Endodermal cell (in vitro differentiated cells): ENCODE measurements around the gene PTCH1.

- PRO-cap = no peak
Observed at GRCh38 chr9:94994798-94995695, 268.5 kb downstream of the AOPEP start.

- PRO-cap = no peak
Observed at GRCh38 chr9:95010519-95011130, 284.1 kb downstream of the AOPEP start.

- PRO-cap = no peak
Observed at GRCh38 chr9:95036623-95037252, 280.8 kb downstream of the FANCC start.

GRCh38 chr9:95037921-95038261 is 279.6 kb downstream of the FANCC start:
- PRO-cap = no peak

DNA sequence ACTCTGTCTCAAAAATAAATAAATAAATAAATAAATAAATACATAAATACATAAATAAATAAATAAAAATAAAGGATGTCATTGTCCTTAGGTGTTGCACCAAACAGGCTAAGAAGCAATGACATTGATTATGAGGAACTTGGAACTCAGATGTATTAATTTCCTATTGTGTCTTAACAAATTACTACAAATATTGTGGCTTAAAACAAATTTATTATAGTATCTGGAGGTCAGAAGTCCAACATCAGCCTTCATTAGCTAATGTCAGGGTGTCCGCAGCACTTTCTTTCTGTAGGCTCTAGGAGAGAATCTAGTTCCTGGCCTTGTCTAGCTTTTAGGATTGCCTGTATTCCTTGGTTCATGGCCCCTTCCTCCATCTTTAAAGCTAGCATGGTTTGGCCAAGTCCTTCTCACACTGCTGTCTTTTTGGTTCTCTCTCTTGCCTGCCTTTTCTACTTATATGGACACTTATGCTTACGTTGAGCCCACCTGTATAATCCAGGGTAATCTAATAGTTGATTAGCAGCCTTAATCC is 275.1 kb downstream of the FANCC start:
- PRO-cap = no peak

DNA sequence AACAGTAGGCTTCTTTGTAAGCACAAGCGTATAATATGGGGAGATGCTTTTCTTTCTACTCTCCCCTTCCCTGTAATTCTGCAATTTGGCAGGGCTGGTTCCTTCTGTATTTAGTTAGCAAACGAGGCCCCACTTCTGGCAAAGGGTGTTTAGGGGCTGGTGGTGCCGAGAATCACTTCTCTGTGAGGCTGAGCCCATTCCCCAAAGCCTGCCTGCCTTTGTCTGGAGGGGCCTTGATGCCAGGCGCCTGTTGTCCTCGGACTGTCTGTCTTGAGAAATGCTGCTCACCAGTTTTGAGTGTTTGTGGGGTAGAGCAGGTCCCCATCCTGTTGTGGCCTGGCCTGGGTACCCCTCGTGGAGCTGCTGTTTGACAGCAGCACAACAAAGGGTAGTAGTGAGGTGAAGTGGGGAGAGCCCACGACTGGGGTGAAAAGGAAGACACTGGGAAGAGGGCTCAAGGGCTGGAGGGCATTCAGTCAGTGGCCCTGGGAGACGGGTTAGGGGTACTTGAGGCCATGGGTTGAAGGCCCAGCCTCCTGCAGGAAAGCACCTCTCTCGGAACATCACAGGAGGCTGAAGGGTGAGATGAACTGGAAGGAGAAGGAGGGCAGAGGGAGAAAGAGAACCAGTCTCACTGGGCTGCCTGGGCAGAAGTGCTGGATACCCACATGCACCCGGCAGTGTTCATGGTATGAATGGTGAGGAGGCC is 259.0 kb downstream of the FANCC start:
- PRO-cap = no peak

DNA sequence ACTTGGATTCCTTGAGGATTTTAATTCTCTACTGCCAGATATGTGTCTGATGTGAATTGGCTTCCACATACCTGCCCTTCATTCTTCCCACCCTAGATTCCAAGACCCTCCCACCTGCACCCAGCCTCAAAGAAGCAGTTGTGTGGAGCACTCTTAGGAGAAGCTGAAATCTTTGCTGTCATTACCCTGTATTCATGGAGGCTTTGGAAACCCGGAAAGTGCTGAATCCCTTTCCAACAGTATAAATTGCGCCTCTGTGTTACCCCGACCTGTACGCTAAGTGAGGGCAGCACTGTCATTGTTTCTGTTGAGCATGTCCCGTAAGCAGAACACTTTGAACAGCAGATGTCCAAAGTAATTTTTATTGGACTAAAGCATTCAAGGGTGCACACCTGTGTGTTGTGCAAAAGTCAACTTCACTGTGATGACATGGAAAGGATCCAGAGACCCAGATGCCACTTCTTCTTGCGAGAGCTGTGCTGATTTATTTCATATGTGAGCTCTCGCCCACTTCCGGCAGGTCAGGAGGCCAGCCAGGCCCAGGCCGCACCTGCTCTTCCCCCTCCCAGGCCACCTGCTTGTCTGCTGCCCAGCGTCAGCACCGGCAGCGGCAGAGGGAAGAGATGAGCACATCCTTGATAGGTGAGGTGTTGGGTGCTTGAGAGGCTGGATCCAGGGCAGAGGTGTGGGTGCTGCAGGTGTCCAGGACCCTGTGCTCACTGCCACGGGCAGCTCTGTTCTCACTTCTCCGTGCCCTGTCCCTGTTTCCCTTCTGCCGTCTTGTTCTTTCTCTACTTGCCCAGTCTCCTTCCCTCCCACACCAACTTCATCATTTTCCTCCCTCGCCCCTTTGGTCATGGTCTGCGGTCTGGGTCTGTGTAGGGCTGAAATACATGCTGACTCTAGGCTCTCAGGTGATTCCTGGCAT is 243.0 kb downstream of the FANCC start:
- PRO-cap = no peak

DNA sequence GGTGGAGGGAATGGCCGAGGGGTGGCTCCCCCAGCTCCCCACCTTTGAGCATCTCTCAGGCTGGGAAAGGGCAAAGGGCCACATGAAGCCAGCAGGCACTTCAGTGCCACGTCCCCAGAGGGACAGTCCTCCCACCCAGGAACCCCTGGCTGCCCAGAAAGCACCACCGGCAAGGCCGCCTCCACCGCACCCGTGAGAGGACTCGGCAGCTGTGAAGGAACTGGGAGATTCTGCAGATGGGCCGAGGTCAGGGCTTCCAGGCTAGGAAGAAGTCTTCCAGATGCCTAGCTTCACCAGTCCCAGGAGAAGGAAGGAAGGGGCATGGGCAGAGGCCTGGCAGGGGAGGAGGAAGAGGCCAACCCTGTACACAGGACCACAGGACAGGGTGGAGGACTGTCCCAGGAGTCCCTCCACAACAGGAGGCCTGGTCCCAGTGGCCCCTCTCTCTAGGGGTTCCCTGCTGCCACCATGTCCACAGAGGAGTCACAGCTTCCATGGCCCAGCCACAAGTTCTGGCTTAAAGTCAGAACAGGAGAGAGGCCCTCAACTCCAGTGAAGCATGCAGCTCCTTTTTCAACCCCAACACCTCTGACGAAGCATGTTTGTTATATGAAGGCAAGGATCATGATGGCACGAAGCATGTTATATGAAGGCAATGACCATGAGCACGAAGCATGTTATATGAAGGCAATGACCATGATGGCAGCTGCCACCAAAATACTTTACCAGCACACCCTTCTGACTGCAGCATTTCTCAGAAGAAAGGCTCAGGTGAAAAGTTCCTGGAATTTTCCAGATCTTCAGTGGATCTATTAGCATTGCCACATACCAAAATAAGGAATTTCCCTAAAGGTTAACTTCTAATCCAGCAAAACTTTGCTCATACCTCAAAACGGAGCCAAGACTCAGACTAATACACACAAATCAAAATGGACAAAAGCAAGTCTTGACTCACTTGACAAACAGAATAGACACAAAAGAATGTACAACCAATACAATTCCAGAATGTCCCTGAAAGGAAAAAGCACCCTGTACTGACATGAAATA is 217.6 kb downstream of the FANCC start:
- PRO-cap = no peak

GRCh38 chr9:95105354-95105992 is 212.0 kb downstream of the FANCC start:
- PRO-cap = no peak

GRCh38 chr9:95134177-95135016 is 183.1 kb downstream of the FANCC start:
- PRO-cap = no peak

DNA sequence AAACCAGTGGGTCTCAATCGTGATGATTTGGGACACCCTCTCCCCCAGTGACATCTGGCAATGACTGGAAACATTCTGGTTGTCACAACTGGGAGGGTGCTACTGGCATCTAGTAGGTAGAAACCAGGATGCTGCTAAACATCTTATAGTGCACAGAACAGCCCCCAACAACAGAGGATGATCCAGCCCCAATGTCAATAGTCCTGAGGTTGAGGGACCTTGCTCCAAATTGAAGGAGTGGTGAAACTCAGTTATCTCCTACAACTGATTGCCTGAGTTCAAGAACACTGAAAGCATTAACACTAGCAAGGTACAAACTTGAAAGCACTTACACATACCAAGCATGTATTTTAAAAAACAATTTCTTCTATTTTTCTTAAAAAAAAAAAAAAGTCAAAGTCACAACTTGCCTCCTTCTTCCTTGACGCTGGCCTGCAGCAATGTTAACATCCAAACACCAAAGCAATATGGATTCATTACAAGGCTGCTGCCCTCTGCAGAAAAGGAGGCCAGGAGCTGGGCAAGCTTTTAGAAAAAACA is 7.8 kb downstream of the PTCH1 start:
- PRO-cap = no peak

DNA sequence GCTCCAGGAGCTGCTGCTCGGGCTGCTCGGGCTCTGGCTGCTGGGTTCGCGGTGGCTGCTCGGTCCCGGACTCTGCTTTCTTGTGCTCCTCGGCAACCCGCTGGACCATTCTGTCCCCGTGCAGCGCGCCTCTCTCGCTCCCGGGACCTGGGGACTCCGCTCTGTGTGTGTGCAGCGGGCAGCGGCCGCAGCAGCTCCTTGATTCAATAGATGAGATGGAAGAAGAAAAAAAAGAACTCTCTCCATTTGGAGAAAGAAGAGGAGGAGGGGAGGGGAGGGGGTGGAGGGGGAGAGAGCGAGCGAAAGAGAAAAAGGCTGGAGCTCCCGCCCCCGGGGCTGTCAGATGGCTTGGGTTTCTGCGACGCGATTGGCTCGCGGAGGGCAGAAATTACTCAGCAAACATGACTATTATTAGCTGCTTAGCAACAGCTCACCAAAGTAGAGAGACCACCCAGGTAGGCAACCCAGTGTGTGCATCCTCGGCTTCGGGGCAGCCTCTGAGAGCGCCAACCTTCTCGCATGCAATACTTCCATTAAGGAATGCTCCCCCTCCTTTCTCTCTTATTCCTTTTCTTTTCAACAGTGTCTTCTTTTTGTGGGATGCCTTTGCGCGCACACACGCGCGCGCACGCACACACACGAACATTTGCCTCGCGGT is at the start of gene PTCH1:
TSS of gene PTCH1 (minus strand) at position 282 of the 658 bp plus-strand sequence.
- PRO-cap = bidirectional peak, plus-strand start at position 467 of the sequence, minus-strand start at position 171 of the sequence

- PRO-cap = no peak
Observed at GRCh38 chr9:95971979-95972978, 96.8 kb downstream of the ERCC6L2 start.

DNA sequence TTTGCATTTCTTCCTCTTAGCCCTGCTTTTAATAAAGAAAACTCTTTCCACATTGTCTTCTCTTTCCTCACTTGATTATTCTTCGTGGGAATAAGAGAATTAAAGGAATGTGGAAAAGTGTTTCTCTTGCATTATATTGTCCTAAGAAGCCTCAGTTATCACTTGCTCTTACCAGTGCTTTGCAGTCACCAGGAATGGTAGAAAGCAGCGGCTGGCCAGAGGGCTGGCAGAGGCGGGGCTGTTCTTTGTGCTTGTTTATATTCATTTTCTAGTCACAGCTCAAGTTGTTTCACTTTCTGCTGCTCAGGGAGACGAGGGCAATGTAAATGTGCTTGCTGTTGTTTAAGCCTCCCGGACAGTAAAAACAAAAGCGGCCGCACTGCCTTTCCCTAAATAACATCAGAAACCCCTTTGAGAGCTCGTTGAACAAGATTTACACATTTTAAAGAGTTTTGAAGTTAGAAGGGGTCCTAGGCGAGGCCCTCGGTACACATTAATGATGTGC is 164.7 kb downstream of the HSD17B3 start:
- PRO-cap = no peak

DNA sequence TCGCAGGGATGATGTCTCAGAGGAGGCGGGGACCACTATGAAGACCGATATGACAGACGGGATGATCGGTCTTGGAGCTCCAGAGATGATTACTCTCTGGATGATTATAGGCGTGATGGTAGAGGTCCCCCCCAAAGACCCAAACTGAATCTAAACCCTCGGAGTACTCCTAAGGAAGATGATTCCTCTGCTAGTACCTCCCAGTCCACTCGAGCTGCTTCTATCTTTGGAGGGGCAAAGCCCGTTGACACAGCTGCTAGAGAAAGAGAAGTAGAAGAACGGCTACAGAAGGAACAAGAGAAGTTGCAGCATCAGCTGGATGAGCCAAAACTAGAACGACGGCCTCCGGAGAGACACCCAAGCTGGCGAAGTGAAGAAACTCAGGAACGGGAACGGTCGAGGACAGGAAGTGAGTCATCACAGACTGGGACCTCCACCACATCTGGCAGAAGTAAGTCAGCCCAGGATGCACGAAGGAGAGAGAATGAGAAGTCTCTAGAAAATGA is 155.1 kb downstream of the HSD17B3 start:
- PRO-cap = no peak

DNA sequence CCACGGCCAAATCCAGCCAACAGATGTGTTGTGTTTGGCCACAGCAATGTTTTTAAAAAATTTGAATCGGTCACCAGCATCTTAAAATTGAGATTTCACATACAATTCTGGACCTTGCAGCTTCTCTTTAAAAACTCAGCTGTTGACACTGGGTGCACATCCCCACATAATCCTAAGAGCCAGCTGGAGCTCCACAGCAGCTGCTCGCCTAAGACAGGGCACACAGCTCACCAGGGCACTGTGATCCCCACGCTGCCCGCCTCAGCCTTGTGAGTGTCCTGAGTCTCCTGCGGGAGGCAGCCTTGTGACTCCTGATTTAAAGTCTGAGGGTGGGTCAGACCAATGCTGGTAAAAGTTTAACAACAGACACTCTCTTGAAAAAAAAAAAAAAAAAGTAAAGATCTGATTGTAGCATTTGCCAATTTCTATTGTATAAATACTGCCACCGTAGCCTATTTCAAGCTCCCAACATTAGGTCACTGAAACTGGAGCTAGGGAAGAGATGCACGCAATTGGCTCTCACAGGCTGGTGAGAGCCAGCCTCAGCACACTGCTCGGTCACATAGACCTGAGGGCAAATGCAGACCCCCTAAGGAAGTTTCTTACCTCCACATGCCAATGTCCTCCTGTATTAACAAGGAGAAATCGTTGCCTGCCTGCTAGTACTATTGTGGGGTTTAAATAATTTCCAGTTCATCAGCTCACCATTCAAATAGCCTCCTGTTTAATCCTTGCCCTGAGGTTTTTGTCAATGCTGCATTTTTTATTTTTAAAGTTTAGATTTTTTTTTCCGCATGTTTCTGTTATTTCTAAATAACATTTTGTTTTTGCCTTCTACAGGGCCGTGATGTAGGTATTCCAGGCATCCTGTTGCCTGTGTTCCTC is 124.7 kb downstream of the HSD17B3 start:
- PRO-cap = no peak

GRCh38 chr9:96246222-96246583 is 55.8 kb downstream of the HSD17B3 start:
- PRO-cap = no peak

DNA sequence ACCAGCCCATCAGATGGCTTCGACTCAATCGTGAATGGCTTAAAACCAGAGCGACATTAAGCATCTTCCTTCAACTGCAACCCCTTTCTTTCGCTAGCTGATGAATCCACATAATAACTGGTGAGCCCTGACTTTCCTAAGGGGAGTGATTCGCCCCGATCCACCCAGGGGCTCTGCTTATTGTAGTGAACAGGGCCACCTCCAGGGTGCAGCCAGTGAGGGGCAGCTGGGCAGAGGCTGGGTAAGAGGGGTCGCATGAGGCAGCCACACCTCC is 38.0 kb downstream of the SLC35D2 start:
- PRO-cap = no peak

DNA sequence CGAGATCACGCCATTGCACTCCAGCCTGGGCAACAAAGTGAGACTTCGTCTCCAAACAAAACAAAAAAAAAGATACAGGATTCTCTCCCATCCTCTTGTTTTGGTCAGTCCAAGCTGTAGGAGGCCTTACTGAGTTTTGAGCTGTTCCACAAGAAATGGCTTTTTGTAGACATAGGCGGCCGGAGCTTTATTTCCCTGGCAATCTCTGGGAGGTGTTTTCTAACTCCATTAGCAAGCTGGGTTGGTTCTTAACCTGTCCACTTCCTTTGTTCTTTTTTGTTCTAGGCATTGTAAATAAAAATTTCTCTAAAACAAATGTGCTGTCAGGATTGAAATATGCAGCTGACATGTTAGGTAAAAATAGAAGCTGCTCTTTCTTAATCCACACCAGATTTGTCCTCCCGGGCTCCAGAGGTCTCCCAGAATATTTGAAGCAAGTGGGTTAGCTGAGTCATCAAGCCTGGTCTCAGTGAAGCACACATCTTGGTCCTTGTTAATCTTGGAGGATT is 36.2 kb downstream of the HABP4 start:
- PRO-cap = no peak

DNA sequence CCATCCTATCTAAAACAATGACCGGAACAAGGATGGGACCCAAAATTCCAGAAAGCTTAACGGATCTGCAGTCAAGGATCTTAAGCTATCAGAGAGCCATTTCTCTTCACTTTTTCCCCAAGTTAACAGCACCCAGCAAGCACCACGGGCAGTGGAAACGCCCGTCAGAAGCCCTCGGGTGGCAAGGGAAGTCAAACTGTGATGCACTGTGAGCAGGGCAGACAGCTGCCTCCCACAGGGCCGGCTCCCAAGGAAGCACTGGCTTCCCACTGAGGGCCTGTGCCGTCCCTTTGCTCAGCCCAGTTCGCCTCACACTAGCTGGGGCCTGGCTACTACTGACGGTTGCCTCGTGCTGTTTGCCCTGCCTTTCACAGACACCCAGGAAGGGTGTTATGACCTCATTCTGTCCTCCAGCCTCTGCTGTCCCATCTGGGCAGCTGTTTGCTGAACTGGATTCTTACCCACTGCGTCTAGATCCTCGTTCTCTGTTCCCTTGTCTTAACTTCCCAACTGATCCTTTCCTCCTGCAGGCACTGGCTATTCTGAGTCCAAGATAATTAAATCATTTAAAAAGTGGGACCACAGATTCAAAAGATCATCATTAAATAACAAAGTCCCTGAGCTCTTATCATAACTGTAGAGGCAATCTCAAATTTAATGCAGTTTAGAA is 62.5 kb downstream of the CDC14B start:
- PRO-cap = no peak